A172 (cell line): Measurements from ENCODE around the genes EIF5A2 and TMEM212.

- RAMPAGE, long total RNA: no peak
Observed at GRCh38 chr3:170154347-170154940, 27.1 kb downstream of the PHC3 start.

DNA sequence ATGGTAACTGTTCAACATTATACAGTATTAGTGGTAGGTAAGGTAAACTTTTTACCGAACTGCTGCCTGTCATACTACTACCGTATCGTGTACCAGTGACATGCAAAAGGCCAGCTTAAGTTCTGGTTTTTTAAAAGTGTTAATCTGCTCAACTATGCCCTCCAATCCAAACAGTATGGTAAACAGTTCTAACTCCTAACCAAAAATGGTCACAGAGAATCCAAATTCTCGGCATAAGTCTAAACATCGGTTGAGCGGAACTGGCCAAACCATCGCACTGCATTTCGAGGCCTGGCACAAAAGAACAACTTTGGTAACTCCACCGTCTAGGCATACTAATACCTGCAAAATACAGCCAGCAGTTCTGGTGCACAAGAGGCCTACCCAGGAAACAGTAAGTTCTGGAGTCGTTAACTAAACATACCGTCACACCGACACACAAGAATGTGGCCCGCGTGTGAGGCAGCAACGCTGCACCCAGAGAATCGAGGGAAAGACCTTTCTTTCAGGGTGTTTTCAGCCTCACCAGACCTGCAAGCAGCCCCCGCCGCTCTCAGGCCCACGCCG, 836 bp downstream of the PHC3 start:
- RAMPAGE, long total RNA: no peak

- RAMPAGE, long total RNA: no peak
Observed at GRCh38 chr3:170286493-170287037, 64.3 kb downstream of the PRKCI start.

DNA sequence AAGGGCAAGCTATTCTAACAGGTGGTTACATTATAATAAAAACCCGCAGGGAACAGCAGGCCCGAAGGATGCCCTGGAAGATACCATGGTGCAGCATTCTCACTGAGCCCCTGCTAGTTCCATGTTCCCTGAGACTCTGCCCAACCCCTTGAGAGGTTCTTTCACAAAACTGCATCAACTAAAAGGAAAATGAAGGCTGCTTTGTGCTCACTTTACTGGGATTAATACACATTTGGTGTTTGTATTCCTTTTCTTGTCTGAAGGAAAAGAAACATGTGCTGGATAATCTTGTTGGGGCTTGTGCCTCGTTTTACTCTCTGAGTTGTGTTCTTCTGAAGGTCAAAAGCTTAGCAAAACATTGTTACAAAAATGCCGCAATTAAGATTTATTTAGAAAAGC, 56.2 kb downstream of the CLDN11 start:
- RAMPAGE, long total RNA: no peak

DNA sequence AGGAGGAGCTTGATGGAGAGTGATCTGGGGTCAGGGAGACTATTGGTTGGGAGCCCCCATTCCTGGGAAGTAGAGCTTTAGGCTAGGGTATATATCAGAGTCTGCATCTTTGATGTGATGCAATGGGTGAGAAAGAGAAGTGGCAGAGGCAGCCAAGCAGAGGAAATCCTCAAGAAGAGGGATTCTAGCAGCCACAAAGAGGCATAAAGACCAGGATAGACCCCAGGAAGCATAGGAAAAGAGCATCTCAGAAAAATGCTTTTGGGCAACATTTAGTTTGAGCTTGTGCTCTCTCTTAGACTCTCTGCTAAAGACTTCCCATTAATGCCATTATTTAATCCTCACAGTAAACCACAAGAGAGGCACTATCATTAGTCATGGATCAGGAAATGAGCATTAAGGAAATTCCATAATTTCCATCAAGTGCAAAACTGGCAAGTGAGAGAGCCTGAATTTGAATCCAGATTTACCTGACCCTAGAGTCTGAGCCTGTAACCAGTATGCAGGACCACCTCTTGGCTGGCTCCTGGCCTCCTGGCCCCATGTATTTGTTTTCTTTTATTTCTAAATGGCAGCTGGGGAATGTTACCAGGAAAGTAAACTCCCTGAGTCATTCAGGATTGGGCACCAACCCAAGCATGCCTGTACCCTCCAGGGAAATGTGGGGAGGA, 118.7 kb downstream of the RPL22L1 start:
- RAMPAGE, long total RNA: no peak

DNA sequence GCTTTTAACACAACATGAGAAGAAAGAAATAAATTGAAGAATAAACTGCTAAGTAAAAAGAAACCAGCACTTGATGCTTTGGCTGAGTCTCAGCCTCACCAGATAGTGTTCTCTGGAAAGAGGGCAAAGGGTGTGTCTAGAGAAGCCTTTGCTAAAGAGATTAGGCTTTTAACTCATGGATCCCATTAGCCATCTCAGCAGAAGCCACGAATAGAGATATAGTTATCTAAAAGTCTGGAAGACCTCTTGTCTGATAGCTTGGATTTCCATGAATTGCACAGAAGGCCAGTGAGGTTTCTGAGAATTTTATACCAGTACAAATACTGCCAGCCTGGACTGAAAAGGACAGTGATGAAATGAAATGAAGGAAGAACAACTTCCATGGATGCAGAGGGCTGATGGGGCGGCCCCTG, 91.4 kb downstream of the RPL22L1 start:
- RAMPAGE, long total RNA: no peak

DNA sequence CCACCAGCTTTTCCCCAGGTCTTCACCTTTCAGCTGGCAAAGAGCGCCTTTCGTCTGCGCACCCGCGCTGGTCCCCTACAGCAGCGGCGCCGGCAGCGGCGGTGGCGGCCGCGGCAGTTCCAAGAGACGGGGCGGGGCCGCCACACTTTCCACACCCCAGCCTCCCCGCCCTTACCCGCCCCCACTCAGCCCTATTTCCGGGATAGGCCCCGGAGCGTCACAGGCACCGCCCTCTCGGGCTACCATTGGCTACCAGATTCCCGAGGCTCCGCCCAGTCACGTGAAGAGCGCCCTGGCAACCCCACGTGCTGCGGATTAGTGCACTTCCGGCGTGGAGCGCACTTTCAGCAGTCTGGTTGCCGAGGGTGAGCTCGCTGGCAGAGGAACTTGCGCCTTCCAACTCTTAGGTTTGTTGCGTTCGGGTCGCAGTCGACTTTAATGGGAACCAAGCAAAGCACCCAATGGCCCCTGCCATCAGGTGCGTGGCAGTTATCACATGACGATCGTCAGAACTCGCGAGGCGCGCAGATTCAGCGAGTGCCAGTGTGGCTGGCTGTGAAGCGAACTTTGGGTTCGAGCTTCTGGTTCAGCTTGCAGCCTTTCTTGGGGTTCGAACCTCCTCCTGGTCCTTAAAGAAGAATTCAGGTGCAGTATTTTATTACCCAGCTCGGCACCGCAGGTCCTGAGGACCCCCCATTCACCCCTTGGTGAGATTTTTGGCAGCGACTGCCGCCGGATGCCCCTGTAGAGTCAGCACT, at the start of gene EIF5A2:
EIF5A2 (minus strand) TSS at position 121 of the 758 bp plus-strand sequence.
- RAMPAGE, long total RNA: start-site peak on the minus strand centred at position 94 of the sequence, 7 bp wide, 54 and 68 reads in 2 replicates

DNA sequence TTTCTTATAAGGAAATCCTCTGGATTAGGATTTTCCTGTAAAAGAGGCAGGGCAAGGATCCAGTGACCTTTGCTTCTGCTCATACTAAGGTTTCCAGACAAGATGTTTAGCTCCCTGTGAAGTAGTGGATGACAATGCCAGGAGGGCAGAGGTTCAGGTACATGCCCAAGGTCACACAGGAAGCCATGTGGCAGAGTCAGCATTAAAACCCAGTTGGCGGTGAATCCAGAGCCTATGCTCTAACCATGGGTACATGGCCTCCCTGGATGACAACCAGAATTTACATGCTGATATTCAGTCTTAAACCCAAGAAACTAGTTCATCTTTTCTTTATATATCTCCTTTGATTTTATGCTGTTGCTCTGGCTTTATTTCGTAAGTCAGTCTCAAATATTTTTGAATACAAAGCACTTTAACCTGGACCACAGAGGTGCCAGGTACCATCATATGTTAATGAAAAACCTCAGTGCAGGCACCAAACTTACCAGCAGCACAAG, 27.9 kb downstream of the SLC2A2 start:
- RAMPAGE, long total RNA: no peak

GRCh38 chr3:171157350-171157923, 130.9 kb upstream of the SLC2A2 start:
- RAMPAGE, long total RNA: no peak

- RAMPAGE, long total RNA: no peak
Observed at GRCh38 chr3:171460655-171461351, 598 bp upstream of the TNIK start.

- RAMPAGE, long total RNA: no peak
Observed at GRCh38 chr3:171768851-171769783, 41.2 kb downstream of the PLD1 start.

- RAMPAGE, long total RNA: no peak
Observed at GRCh38 chr3:171835209-171835449, 8.0 kb upstream of the TMEM212 start.

GRCh38 chr3:171838142-171838986, 4.8 kb upstream of the TMEM212 start:
- RAMPAGE, long total RNA: no peak

DNA sequence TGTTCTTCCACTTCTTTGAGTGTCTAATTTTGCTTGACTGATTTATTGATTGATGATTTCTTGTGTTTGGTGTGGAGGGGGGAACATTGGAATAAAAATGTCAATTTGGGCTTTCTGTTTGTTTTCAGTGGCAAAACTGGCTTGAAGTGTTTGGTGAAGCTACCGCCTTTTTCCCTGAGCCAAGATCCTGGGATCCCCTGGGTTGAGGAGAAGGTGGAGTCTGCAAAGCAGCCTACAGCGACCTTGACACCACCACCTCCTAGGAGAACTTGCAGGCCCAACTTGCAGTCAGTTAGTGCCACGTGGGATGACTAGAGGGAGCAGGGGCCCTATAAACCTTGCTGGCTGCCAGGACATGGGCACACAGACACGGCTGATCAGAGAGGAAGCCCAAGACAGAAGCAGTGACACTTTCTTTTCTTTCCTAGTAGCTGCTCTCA, 2.5 kb upstream of the TMEM212 start:
- RAMPAGE, long total RNA: no peak

DNA sequence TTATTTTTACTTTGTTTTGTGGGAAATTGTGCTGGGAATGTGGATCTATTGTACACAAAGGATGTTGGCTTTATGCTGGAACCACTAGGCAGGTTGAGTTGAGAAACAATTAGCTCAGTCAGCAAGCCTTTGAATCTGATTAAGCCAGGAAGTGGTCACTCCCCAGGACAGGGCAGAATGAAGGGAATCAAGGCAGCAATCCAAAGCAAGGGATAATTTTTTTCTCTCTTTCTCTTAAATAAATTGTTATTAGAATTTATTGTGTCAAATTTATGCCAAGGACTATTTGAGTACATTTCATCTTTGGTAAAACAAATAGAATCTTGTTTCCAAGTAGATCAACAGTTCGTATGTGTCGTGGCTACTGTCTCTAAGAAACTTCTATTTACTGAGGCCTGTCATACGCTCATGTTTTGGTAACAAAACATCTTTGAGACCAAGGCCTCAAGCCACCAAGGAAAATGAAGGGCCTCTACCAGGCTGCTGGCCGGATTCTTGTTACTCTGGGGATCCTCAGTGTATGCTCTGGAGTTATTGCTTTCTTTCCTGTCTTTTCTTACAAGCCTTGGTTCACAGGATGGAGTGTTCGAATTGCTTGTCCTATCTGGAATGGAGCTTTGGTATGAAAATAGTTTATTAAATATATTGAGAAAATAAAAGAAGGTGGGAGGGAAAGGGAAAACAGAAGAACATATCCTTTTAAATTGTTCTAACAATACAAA, at the start of gene TMEM212:
TMEM212 (plus strand) TSS at position 427 of the 722 bp plus-strand sequence.
- RAMPAGE, long total RNA: no peak

GRCh38 chr3:172078488-172079181, 39.3 kb downstream of the FNDC3B start:
- RAMPAGE, long total RNA: no peak

- RAMPAGE, long total RNA: no peak
Observed at GRCh38 chr3:172110349-172111025, 71.1 kb downstream of the FNDC3B start.

- RAMPAGE, long total RNA: no peak
Observed at GRCh38 chr3:172135697-172136535, 96.5 kb downstream of the FNDC3B start.

- RAMPAGE, long total RNA: no peak
Observed at GRCh38 chr3:172247325-172247962, 200.8 kb downstream of the GHSR start.

DNA sequence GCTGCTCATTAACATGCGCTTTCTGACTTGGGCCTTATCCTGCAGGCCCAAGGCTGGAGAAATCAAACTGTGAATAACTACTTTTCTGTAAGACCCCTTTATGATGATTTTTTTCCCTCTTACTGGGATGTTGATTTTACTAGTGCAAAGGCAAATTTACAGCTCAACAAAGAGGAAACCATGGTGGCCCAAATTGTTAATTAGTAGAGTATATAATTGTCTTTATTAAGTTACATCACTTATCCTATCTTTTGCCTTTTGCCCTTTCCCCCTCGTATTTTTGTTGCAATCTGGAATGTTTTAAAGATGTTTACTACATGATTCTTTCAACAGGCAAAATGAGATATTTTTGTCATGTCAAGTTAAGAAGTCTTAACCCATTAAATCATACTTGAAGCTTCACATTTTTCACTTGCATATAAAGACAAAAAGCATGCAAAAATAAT, 188.7 kb downstream of the GHSR start:
- RAMPAGE, long total RNA: no peak